H9 (cell line): ENCODE data around the gene STK24.

GRCh38 chr13:98576950-98577178 lies at the start of gene STK24:
Gene STK24, minus strand, starts transcription at chr13:98577107.
- PRO-cap, result bidirectional peak, plus-strand start at chr13:98577228, minus-strand start at chr13:98577107

- PRO-cap, result no peak
Measured at GRCh38 chr13:98761112-98761338, 8.6 kb upstream of the SLC15A1 start.

DNA sequence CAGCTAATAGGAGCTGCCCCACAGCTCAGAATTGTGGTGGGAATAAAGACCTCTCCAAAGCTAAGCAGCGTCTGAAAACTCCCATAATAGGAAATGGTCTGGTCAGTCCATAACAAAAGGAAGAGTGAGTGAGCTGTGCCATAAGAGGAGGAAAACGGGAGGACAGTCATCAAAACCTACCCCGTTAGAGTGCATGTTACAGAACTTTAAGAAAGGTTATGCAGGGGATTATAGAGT lies 8.8 kb upstream of the SLC15A1 start:
- PRO-cap, result no peak

DNA sequence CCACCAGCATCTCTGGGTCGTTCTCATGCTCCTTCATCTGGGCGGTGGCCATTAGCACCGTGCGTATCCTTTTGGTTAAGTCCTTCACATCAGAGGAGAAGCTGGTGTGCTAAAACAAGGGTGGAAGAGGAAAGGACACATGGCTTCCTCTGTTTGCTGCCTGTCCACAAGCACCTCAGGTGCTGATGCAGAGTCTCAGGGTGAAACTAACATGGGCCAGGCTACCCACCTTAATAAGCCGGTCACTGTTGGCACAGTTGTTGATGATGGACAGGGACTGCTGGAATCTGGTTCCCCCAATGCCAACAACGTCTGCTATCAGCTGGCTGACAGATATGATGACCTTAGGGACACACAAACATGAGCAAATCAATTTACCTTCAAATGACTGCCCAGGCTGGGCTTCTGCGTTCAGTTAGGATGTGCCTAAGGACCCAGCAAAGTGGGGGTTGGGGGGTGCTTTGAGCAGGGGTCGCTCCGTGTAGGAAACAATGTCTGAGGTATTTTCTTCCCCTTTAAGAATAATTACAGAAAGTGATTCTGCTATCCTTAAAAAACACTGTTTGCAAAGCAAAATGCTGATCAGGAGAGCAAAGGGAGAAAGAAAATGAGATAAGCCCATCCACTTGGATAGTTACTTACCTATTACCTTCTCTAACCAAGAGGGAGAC lies 77.1 kb upstream of the SLC15A1 start:
- PRO-cap, result no peak

GRCh38 chr13:98946101-98946489 lies 31.8 kb downstream of the DOCK9 start:
- PRO-cap, result no peak

- PRO-cap, result no peak
Measured at GRCh38 chr13:99084012-99084758, 106.3 kb upstream of the DOCK9 start.

GRCh38 chr13:99218463-99218911 lies 17.8 kb downstream of the UBAC2 start:
- PRO-cap, result no peak

DNA sequence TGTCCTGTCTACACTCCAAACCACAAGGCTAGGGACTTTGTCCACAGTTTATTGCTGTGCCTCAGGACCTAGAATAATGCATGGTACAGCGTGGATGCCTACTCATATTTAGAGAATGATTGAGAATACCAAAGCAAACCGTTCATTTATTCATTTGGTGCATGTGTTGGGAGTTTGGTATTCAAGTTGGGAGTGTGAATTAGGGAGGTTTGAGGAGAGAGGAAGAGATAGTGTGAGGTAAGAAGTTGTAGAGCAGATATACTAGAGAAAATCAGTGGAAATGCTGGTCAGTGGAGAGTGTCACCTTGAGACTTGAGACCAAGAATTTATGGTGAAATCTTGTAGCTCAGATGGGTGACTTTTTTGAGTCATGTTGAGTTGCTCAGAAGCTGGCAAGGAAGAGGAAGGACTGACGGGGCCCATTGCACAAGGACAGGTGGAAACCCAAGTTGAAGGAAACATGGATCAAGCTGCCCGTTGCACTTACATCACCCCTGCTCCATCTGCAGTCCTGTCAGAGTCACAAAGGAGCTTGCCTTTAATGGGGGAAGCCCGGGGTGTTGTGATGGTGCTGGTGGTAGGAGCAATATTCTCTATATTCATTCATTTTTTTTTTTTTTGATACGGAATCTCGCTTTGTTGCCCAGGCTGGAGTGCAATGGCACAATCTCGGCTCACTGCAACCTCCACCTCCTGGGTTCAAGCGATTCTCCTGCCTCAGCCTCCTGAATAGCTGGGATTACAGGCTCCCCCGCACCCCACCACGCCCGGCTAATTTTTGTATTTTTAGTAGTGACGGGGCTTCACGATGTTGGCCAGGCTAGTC lies 27.2 kb downstream of the UBAC2 start:
- PRO-cap, result no peak

DNA sequence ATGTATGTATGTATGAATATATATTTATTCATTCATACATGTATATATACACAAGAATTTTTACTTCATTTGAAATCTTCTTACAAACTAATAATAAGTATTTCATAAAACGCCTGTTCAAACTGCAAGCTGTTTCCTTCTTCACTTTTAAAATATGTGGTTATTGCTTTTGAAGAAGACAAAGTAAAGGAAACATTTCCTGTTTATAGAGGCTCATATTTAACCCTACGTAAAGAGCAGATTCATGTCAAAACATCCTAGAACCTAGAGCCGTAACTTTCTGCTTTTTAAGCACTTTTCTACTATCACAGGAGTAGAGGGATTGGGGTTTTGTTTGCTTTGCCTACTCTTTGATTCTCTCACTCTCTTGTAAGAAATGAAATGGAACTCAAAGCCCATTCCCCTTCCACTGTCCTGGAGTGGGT lies 53.9 kb upstream of the GPR183 start:
- PRO-cap, result no peak

DNA sequence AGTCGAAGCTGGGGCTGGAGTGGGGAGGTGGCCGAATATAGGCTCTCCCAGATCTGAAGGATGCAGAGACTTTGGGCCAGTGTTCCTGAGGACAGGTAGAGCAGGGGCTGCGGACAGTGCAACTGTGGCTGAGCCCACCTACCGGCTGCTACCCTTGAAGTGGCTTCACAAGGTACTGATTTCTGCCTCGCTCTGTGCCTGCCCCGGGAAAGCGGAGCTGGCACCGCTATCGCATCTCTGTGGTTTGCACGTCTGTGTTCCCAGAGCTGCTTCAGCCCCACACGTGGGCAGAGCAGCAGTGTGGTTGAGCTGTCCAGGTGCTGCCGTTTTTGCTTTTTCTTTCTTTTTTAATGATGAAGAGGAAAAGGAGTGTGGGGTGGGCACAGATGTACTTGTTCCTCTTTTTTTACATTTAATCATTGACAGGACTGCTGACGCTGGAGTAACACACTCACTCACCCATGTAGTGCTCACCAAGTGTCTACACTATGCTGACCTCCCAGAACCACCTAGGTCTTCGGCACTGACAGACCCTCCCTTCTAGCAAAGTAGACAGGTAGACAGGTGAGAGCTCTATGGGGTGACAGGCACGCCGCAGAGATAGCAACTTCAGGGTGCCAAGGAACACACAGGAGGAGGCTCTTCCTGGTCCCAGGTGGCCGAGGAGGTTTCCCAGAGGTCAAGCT lies 81.0 kb upstream of the TM9SF2 start:
- PRO-cap, result no peak

GRCh38 chr13:99565374-99565701 lies 41.2 kb upstream of the CLYBL start:
- PRO-cap, result no peak

GRCh38 chr13:99655454-99656150 lies 49.1 kb downstream of the CLYBL start:
- PRO-cap, result no peak

DNA sequence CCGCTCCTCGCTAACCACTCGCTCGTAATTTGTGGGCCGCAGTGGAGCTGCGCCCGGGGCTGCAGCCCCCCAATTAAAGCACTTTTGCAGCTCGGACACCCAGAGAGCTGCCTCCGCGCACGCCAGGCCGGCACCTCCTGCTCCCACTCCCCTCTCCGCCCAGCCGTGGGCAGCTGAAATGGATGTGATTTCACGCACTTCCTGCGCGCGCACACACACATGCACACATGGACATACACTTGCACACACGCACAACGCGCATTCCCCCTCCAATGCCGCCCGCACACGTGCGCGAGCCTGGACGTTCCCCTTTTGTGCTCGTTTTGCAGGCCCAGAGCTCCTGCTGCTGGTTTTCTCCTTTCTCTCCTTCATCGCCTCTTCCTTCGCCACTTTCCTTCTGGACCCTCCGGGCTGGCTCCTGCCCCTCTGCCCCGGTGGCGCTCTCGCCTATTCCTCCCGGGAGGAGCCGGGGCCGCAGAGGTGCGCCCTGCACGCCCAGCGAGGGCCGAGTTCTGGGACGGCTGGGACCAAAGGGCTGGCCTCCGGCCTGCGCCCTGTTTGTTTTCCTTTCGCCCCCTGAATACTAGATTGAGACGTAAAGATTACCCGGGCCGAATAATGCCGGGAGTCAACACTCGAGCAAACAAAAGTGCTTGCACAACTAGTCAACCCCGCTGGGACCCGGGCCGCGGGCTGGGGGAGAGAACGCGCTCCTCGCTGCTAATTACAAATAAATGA lies 15.3 kb downstream of the ZIC5 start:
- PRO-cap, result bidirectional peak, plus-strand start at position 658 of the sequence, minus-strand start at position 575 of the sequence

- PRO-cap, result bidirectional peak, plus-strand start at chr13:99980352, minus-strand start at chr13:99980113
Measured at GRCh38 chr13:99979813-99980449, 1.7 kb upstream of the ZIC2 start.

GRCh38 chr13:100325713-100326334 lies 236.9 kb downstream of the PCCA start:
- PRO-cap, result unidirectional peak, plus-strand start at chr13:100326189

DNA sequence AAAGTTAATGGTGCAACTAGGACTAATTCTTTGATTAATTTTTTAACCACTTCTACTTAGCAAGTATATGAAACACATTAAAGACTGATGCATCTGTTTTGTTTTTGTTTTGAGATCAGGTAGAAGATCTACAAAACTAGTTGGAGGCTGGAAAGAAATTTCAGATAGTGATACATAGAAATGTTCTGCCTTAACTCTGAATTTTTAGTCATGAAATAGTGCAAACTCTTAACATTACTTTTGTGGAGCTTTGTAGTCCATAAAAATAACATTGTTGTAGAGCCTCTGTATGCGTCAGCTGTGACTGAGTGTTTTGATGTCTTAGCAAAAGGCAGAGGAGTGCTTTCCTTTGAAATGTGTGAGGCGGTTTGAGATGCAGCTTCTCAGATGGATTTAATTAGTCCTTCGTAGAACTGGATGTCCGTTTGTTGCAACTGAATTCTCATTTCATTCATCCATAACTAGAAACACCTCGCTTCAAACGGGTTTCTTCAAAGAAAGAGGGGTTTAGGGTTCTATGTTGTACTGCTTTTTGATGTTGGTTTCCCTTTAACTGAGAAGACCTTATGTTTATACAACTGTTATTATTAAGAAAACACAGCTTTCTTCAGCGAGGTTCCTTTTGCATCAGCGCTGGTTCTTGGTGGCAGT lies 194.7 kb downstream of the GGACT start:
- PRO-cap, result no peak

GRCh38 chr13:100521019-100522243 lies 67.2 kb downstream of the GGACT start:
- PRO-cap, result bidirectional peak, plus-strand start at chr13:100521400, minus-strand start at chr13:100521375; unidirectional peak, minus-strand start at chr13:100521462

GRCh38 chr13:100608937-100609337 lies 20.3 kb upstream of the GGACT start:
- PRO-cap, result no peak

GRCh38 chr13:101523658-101523933 lies 71.1 kb downstream of the ITGBL1 start:
- PRO-cap, result no peak

DNA sequence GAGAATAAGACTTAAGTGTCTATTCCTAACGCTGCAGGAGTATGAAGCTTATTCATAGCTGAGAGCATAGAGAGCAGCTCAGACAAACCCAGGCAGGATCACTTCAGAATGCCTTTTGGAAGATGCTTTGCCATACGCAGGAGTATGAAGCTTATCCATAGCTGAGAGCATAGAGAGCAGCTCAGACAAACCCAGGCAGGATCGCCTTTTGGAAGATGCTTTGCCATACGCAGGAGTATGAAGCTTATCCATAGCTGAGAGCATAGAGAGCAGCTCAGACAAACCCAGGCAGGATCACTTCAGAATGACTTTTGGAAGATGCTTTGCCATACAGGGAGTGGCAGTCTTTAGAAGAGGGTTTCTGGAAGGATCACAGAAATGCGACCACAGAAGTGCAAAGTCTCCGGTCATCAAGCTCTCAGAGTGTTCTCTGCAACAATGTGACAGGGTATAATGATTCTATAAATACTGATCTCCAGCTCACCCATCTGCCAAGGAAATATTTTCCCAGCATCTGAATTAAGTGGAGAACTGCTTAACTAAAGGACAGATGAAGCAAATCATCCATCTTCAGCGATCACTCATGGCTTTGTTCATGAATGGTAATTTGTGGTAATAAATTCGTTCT lies 94.7 kb upstream of the FGF14 start:
- PRO-cap, result no peak